ENCODE data around the gene FNBP1.

GRCh38 chr9:129483126-129483979 is 137.5 kb downstream of the C9orf50 start:
- RAMPAGE, long total RNA, result no peak
- RRBS, 2 experiments, result 26 to 33% methylated on average over 11 to 16 of the region's 48 CpGs
CAGE:
- cytosol, long polyA minus RNA, result no peak
- cytosol, long polyA plus RNA, result no peak
- long polyA plus RNA, result no peak
- nucleolus, long total RNA, result no peak
- nucleus, long polyA plus RNA, result no peak
- nucleus, long total RNA, result no peak

DNA sequence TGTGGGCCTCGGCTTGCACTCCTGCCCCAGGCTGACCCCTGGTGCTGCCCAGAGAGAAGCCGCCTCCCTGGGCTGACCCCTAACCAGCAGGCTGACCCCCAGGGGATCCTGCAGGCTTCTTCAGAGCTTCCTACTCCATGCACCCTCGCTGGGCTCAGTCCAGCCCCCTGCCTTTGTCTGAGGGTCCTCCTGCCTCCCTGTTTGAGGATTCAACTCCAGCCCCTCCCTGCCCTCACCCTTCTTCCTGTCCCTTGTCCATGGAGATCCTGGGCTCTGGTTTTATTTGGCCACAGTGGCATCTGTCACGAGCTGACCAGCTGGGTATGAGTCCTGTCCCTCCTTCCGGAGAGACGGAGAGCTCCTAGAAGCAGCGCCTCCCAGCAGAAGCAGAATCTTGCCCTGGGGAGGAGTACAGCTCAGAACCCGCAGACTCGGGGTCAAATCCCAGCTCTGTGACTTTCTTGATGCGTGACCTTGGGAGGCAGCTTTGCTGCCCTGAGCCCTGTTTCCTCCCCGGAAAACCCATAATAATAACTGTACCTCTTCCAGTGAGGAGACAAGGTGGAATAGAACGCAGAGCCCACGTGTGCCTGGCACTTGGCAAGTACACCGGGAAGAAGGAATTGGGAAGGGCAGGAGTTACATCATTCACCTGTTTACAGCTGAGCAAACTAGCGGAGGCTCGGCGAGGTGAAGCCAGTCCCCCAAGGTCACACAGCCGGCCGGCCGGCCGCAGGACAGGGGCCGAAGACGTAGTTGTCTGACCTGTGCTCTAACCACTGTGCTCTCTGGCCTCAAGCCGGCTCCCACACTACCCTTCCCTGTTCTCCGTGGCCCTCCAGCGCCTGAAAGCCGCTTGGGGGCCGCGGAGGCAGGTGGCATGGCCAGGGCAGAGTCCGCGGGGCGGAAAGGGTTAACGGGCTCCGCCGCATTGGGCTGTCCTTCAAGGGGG is 125.5 kb downstream of the C9orf50 start:
- RAMPAGE, long total RNA, result no peak
- RRBS, 2 experiments, result 49 to 58% methylated on average over 4 of the region's 35 CpGs
CAGE:
- cytosol, long polyA minus RNA, result no peak
- cytosol, long polyA plus RNA, result no peak
- long polyA plus RNA, result no peak
- nucleolus, long total RNA, result no peak
- nucleus, long polyA plus RNA, result no peak
- nucleus, long total RNA, result no peak

DNA sequence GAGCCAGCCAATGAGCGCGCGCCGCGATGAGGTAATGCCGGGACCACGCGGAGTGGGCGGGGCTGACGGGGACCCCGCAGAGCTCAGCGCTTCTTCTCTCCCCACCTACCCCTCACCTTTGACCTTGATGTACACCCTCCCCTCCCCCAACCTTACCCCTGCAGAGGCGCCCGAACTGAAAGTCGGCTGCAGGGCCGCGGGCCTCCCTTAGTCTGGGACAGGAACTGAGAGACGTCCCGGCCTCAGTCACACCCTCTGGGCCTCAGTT is 124.9 kb downstream of the C9orf50 start:
- RAMPAGE, long total RNA, result no peak
- RRBS, 2 experiments, result no CpG with 5 or more reads among the region's 19 CpGs
CAGE:
- cytosol, long polyA minus RNA, result no peak
- cytosol, long polyA plus RNA, result no peak
- long polyA plus RNA, result no peak
- nucleolus, long total RNA, result no peak
- nucleus, long polyA plus RNA, result no peak
- nucleus, long total RNA, result no peak

- RAMPAGE, long total RNA, result no peak
- RRBS, 2 experiments, result no CpG with 5 or more reads among the region's 13 CpGs
CAGE:
- cytosol, long polyA minus RNA, result no peak
- cytosol, long polyA plus RNA, result no peak
- long polyA plus RNA, result no peak
- nucleolus, long total RNA, result no peak
- nucleus, long polyA plus RNA, result no peak
- nucleus, long total RNA, result no peak
These were observed 117.7 kb downstream of the C9orf50 start for GRCh38 chr9:129503108-129503634.

DNA sequence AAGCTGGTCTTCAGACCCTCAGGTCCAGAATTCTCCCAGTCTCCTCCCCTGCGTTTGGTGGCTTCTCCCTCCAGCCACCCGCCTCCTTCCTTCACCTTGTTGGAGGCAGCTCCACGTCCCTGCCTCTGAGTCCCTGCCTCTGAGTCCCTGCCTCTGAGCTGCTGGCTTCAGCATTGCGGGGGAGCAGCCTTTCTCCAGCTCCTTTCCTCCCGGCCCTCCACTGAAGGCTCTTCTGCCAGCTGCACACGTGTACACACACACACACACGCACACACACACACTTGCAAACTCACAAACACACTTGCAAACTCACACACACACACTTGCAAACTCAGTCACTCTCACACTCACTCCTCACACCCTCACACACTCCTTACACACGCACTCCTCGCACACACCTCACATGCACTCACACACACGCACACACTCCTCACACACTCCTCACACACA is 45.1 kb downstream of the C9orf50 start:
- RAMPAGE, long total RNA, result no peak
- RRBS, 2 experiments, result no CpG with 5 or more reads among the region's 10 CpGs
CAGE:
- cytosol, long polyA minus RNA, result no peak
- cytosol, long polyA plus RNA, result no peak
- long polyA plus RNA, result no peak
- nucleolus, long total RNA, result no peak
- nucleus, long polyA plus RNA, result no peak
- nucleus, long total RNA, result no peak

GRCh38 chr9:129576227-129577409 is 44.3 kb downstream of the C9orf50 start:
- RAMPAGE, long total RNA, result no peak
- RRBS, 2 experiments, result 84 to 85% methylated on average over 6 of the region's 40 CpGs
CAGE:
- cytosol, long polyA minus RNA, result no peak
- cytosol, long polyA plus RNA, result no peak
- long polyA plus RNA, result no peak
- nucleolus, long total RNA, result no peak
- nucleus, long polyA plus RNA, result no peak
- nucleus, long total RNA, result no peak

DNA sequence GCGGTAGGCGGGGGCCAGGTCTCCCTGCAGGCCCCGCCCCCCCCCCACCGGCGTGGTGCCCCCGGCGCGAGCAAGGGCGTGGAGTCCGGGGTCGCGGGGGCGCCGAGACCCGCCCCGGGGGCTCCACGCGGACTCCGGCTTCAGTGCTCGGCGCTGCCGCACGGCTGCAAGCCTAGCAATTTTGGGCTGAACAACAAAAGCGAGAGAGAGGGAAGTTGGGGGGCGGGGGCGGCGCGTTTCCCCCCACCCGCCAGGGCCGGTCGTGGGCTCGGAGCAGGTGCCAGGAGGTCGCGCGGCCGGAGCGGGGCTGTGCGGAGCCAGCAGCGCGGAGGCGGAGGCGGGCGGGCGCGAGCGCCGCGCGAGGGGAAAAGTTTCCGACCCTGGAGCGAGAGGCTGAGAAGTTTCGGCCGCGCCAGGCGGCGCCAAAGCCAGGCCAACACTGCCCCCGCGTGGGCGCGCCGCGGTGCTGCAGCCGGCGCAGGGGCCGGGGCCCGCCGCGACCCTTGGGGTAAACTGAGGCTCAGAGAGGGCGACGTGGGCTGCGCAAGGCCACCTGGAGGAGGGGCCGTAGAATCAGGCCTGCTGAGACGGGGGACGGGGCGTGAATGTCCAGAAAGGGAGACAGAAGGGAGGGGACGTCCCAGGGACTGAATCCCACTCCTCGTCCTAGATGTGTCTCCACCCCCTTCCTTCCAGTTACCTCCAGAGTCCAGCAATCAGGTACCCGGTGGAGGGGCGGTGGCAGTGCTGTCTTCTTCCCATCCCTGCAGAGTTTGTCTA is 10.4 kb downstream of the C9orf50 start:
- RAMPAGE, long total RNA, result no peak
- RRBS, 2 experiments, result under 1 to 1% methylated on average over 7 of the region's 79 CpGs
CAGE:
- cytosol, long polyA minus RNA, result no peak
- cytosol, long polyA plus RNA, result no peak
- long polyA plus RNA, result no peak
- nucleolus, long total RNA, result no peak
- nucleus, long polyA plus RNA, result no peak
- nucleus, long total RNA, result no peak

- RAMPAGE, long total RNA, result no peak
- RRBS, 2 experiments, result no CpG with 5 or more reads among the region's 13 CpGs
CAGE:
- cytosol, long polyA minus RNA, result no peak
- cytosol, long polyA plus RNA, result no peak
- long polyA plus RNA, result no peak
- nucleolus, long total RNA, result no peak
- nucleus, long polyA plus RNA, result no peak
- nucleus, long total RNA, result no peak
These were observed 37.2 kb downstream of the PRRX2 start for GRCh38 chr9:129702538-129703157.

- RAMPAGE, long total RNA, result no peak
- RRBS, 2 experiments, result no CpG with 5 or more reads among the region's 24 CpGs
CAGE:
- cytosol, long polyA minus RNA, result no peak
- cytosol, long polyA plus RNA, result no peak
- long polyA plus RNA, result no peak
- nucleolus, long total RNA, result no peak
- nucleus, long polyA plus RNA, result no peak
- nucleus, long total RNA, result no peak
These were observed 6.7 kb downstream of the TOR1B start for GRCh38 chr9:129809411-129810262.

DNA sequence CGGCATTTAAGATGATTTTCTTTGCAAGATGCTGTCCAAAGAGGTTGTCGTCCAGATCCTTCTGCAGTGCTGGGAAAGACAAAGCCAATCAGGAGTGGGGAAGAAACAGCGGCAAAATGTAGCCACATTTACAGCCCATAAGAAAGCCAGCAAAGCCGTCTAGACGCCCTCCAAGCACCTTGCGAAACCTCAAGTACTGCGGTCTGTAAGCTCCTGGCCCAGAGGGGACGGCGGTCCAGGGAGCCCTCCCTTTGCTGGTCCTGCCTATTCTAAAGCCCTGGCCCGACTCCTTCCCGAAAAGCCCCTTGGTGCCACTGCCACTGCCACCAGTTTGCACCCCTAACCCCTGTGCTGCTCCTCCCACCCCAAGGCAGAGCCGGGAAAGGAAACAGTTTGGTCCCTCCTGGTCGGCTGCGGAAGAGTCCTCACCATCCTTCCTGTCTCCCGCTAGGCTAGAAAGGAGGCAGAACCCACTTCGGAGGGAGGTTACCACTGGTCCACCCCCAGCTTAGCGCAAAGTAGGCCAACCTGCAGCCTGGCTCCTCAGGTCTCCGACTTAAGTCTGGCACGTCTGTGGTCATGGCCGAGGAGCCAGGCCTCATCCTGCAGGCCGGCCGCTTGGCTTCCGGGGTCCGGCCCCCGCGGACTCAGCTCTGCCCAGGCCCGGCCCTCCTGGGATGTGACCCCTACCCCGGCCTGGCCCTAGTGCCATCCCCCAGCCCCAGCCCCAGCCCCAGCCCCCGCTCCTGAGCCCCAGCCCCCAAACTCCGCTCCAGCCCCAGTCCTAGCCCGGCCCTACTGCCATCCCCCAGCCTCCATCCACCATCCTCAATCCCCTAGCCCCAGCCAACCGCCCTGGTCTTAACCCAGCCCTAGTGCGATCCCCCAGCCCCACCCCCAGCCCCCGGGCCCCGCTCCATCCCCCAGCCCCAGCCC is 890 bp downstream of the TOR1A start:
- RAMPAGE, long total RNA, result no peak
- RRBS, 2 experiments, result 3 to 6% methylated on average over 2 to 5 of the region's 35 CpGs
CAGE:
- cytosol, long polyA minus RNA, result no peak
- cytosol, long polyA plus RNA, result no peak
- long polyA plus RNA, result no peak
- nucleolus, long total RNA, result no peak
- nucleus, long polyA plus RNA, result no peak
- nucleus, long total RNA, result no peak

DNA sequence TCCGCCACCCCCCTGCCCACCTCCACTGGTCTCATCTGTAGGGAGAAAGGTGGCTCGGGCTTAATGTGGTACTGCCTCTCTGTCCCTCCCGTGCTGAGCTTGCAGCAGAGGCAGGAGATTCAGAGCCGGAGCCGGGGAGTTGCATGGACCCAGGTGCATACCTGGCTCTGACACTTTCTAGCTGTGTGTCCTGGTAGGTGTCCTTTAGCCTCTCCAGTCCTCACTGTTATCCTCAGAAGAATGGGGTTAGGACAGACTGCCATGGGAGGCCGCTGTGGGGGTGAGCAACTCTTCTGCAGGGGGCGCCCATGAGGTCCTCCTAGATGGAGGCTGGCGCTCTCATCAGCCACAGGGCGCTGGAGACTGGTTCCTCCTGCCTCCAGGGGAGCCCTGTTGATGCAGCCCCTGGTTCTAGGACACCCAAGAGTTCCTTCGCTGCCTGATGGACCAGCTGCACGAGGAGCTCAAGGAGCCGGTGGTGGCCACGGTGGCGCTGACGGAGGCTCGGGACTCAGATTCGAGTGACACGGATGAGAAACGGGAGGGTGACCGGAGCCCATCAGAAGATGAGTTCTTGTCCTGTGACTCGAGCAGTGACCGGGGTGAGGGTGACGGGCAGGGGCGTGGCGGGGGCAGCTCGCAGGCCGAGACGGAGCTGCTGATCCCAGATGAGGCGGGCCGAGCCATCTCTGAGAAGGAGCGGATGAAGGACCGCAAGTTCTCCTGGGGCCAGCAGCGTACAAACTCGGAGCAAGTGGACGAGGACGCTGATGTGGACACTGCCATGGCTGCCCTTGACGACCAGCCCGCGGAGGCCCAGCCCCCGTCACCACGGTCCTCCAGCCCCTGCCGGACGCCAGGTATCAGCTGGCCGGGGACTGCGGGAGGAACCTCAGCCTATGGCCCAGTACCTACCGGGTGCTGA is 32.6 kb downstream of the USP20 start:
- RAMPAGE, long total RNA, result no peak
- RRBS, 2 experiments, result 94 to 96% methylated on average over 12 to 13 of the region's 46 CpGs
CAGE:
- cytosol, long polyA minus RNA, result no peak
- cytosol, long polyA plus RNA, result no peak
- long polyA plus RNA, result no peak
- nucleolus, long total RNA, result no peak
- nucleus, long polyA plus RNA, result no peak
- nucleus, long total RNA, result no peak

GRCh38 chr9:129885082-129885601 is 49.9 kb downstream of the USP20 start:
- RAMPAGE, long total RNA, result no peak
- RRBS, 2 experiments, result no CpG with 5 or more reads among the region's 22 CpGs
CAGE:
- cytosol, long polyA minus RNA, result no peak
- cytosol, long polyA plus RNA, result no peak
- long polyA plus RNA, result no peak
- nucleolus, long total RNA, result no peak
- nucleus, long polyA plus RNA, result no peak
- nucleus, long total RNA, result no peak

DNA sequence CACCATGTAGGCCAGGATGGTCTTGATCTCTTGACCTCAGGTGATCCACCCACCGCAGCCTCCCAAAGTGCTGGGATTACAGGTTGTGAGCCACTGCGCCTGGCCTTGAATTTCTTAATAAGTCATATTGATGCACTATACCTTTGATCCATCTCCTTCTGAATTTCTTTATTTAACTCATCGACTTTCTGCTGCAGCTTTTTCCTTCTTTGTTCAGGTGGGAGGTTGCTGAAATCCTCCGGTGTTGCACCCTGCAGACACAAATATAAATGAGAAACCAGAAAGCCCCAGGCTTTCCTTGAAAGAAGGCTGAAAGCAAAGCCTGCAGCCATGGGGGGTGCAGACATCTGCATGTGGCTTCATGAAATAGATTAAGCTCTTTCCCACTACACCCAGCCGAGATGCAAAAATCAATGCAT is 73.5 kb downstream of the USP20 start:
- RAMPAGE, long total RNA, result no peak
- RRBS, 2 experiments, result no CpG with 5 or more reads among the region's 5 CpGs
CAGE:
- cytosol, long polyA minus RNA, result start-site peak on the minus strand centred at position 192 of the sequence, 54 bp wide, 92 reads
- cytosol, long polyA plus RNA, result no peak
- long polyA plus RNA, result no peak
- nucleolus, long total RNA, result no peak
- nucleus, long polyA plus RNA, result no peak
- nucleus, long total RNA, result no peak

GRCh38 chr9:129961919-129962213 is 81.1 kb downstream of the FNBP1 start:
- RAMPAGE, long total RNA, result no peak
- RRBS, 2 experiments, result no CpG with 5 or more reads among the region's 2 CpGs
CAGE:
- cytosol, long polyA minus RNA, result no peak
- cytosol, long polyA plus RNA, result no peak
- long polyA plus RNA, result no peak
- nucleolus, long total RNA, result no peak
- nucleus, long polyA plus RNA, result no peak
- nucleus, long total RNA, result no peak

DNA sequence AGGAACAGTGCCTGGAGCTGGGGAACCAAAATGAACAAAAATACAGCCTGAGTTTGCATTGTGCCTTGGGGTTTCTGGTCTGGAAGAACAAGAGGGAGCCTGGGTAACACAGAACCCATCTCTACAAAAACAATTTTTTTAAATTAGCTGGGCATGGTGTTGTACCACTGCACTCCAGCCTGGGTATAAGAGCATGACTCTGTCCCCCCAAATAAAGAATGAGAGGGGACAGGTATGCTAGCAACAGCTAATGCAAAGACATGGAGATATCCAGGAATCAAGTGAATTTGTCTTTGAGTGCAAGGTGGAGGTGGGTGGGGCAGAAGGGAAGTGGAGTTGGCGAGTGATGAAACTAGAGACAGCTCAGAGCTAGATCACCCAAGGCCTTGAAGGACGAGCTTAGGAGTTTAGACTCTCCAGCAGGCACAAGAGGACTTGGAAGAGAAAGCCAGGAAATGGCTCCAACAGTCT is 47.5 kb downstream of the FNBP1 start:
- RAMPAGE, long total RNA, result no peak
- RRBS, 2 experiments, result no CpG with 5 or more reads among the region's 2 CpGs
CAGE:
- cytosol, long polyA minus RNA, result no peak
- cytosol, long polyA plus RNA, result no peak
- long polyA plus RNA, result no peak
- nucleolus, long total RNA, result start-site peak on the plus strand centred at position 367 of the sequence, 12 bp wide, 36 reads
- nucleus, long polyA plus RNA, result start-site peak on the plus strand centred at position 361 of the sequence, 24 bp wide, 33 and 22 reads in 2 replicates
- nucleus, long total RNA, result no peak

DNA sequence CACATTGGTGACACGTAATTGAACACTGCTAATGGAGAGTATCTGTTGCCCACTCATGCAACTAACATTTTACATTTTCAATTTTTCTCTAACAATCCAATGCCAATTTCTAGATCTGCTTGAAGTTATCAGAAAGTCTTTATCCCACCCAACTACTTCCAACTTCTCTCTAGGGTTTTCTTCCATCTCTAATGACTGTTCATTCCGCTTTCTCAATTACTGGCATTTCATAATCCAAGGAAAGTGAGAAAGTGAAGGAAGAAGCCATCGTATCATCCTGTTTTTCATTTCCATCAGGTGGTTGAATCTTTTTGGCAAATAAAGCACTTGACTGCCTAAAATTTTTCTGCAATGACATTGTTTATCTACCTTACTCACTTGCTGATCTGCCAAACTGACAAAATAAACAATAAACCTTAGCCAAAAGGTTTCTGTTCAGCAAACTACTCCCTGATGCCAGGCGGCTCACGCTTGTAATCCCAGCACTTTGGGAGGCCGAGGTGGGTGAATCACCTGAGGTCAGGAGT is 18.5 kb downstream of the FNBP1 start:
- RAMPAGE, long total RNA, result no peak
- RRBS, 2 experiments, result no CpG with 5 or more reads among the region's 6 CpGs
CAGE:
- cytosol, long polyA minus RNA, result no peak
- cytosol, long polyA plus RNA, result no peak
- long polyA plus RNA, result no peak
- nucleolus, long total RNA, result no peak
- nucleus, long polyA plus RNA, result no peak
- nucleus, long total RNA, result no peak

GRCh38 chr9:130028373-130029731 is 14.1 kb downstream of the FNBP1 start:
- RAMPAGE, long total RNA, result no peak
- RRBS, 2 experiments, result no CpG with 5 or more reads among the region's 11 CpGs
CAGE:
- cytosol, long polyA minus RNA, result no peak
- cytosol, long polyA plus RNA, result no peak
- long polyA plus RNA, result no peak
- nucleolus, long total RNA, result no peak
- nucleus, long polyA plus RNA, result no peak
- nucleus, long total RNA, result no peak

GRCh38 chr9:130042831-130043929 is at the start of gene FNBP1:
FNBP1 (minus strand) TSS chr9:130043189.
- RAMPAGE, long total RNA, result no peak
- RRBS, 2 experiments, result 5 to 6% methylated on average over 28 to 40 of the region's 123 CpGs
CAGE:
- cytosol, long polyA minus RNA, result start-site peak on the minus strand at chr9:130043160-130043164, 27 reads
- cytosol, long polyA plus RNA, result start-site peak on the minus strand at chr9:130042967-130043216, 883 and 1,075 reads in 2 replicates
- long polyA plus RNA, result start-site peak on the minus strand at chr9:130042966-130043162, 319 and 655 reads in 2 replicates
- nucleolus, long total RNA, result start-site peak on the minus strand at chr9:130043022-130043036, 37 reads; start-site peak on the minus strand at chr9:130043147-130043227, 350 reads
- nucleus, long polyA plus RNA, result start-site peak on the minus strand at chr9:130042966-130043238, 592 and 728 reads in 2 replicates
- nucleus, long total RNA, result no peak

DNA sequence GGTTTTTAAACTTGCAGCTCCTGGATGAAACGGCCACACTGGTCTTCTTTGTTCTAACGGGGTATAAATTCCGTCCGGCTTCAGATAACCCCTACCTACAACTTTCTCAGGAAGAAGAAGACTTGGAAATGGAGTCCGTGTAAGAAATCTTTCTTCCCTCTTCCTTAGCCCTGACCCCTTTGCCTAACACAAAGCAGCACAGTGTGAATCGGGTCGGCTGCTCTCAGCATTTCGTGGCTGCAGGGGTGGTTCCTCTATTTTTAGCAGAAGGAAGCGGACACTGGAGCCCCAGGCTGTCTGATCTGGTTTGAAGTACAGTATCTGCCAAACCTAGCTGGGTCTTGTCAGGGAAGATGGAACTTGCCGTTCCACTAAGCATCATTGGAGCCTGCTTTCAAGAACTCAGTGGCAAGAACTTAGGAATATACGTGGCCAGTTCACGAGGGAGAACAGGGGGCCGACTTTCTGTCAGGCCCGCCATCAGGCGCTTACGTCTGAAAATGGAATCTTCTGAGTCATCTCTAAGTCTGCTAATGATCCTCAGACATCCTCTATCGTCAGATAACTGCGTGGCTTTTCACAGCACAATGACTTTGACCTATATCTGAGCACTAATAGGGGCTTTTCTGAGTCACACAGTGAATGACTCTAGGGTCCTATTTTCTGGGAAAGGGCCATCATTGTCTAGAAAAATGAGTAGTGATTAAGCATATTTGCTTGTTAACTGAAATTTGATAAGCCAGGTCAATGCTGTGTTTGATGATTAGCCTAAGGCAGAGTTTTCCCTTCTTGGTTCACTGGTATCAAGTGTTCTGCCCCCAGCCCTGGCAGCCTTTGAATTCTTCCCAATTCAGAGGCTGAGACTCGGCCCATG is 43.3 kb upstream of the NCS1 start:
- RAMPAGE, long total RNA, result no peak
- RRBS, 2 experiments, result no CpG with 5 or more reads among the region's 19 CpGs
CAGE:
- cytosol, long polyA minus RNA, result no peak
- cytosol, long polyA plus RNA, result no peak
- long polyA plus RNA, result no peak
- nucleolus, long total RNA, result start-site peak on the minus strand centred at position 435 of the sequence, 34 bp wide, 6 reads
- nucleus, long polyA plus RNA, result no peak
- nucleus, long total RNA, result no peak